Colon Carcinoma Metastatic in the Brain (tissue), 2 donors: ENCODE data around the gene RALBP1.

- PRO-cap, 2 experiments, result no peak in any of the 2 experiments
Observed at GRCh38 chr18:8717238-8717616, 11.9 kb downstream of the MTCL1 start.

DNA sequence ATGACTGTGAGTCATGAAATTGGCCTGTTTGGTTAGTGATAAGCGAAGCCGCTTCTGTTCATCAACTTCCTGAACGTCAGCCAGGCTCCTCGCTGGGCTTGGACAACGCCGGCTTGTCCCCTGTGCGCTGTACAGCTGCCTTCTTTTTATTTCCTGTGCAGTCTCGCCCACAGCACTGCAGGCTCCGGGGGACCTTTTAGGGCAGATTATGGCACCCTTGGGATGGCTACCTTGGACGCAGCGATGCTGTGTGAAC is 25.1 kb downstream of the MTCL1 start:
- PRO-cap, 2 experiments, result no peak in any of the 2 experiments

- PRO-cap, 2 experiments, result no peak in any of the 2 experiments
Observed at GRCh38 chr18:8799838-8800923, 94.8 kb downstream of the MTCL1 start.

DNA sequence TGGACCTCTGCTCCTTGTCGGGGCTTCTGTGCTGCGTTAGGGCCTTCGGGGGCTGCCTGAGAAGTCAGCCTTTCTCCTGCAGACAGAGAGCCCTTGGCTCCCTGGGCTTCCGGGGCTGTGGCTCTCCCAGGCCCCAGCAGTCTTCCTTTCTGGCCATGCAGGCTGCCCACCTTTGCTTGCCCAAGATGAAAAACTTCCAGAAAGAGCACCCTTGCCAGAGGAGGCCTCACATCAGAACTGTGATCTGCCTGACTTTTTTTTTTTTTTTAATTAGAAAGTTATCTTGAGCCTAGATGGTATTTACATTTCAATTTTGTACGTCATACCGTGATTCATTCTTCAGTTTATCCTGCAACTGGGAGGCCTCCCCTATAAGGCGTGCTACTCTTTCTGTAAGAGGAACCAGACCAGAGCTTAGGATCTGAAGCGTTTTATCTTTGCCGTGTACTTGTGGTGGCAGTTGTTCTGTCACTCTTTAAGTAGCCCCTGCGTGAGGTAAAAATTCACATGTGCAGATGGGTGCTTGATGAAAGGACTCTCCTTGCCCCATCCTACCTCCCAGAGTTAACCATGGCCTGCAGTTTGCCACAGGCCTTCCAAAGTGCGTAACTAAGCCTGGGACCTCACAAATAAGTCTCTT is 95.8 kb downstream of the MTCL1 start:
- PRO-cap, 2 experiments, result no peak in any of the 2 experiments

DNA sequence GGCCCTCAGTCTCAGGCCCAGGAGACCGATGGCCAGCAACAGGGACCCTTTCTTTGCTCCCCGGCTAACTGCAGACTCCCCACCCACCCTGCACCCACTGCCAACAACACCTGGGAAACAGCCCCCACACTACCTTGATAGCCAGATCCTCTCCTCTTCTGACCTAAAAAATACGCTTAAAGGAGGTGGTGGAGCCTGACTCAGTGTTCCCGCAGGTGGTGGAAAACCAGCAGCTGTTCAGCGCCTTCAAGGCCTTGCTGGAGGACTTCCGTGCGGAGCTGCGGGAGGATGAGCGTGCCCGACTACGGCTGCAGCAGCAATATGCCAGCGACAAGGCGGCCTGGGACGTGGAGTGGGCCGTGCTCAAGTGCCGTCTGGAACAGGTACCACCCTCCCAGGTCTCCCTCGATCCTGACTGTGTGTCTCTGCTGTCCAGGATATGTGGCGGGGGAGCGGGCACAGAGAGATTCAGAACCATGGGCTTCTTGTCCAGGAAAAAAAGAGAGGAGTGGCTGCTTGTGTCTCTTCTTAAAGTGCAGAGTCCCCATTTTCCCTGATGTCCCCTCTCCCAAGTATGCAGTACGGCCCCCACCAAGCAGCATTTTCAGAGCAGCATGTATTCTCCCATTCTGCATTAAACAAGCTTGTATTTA is 101.4 kb downstream of the MTCL1 start:
- PRO-cap, 2 experiments, result no peak in any of the 2 experiments

DNA sequence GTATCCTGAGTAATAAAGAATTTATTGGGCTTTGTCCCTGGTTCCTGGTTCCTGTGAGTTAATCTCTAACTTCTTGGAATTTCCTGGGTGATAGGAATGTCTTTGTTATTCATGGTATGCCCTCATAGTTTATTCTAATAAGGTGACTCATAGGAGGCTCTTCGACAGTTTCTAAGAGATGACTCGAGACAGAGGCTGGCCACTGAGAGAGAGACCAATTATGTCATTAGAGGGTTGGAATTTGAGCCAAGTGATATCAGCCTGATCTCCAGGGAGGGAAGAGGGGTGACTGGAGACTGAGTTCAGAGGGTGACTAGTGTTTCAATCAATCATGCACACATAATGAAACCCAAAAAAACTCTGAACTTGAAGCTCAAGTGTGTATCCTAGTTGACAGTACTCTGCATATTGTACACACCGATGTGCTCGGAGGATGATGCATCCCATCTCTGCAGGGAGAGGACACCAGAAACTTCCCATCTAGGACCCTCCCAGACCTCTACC is 185.6 kb downstream of the MTCL1 start:
- PRO-cap, 2 experiments, result peak in 1 of 2 experiments; most common minus-strand start position 53 of the sequence (in 1)

GRCh38 chr18:8913733-8914553 is 188.6 kb upstream of the NDUFV2 start:
- PRO-cap, 2 experiments, result no peak in any of the 2 experiments

GRCh38 chr18:8943843-8944272 is 158.6 kb upstream of the NDUFV2 start:
- PRO-cap, 2 experiments, result no peak in any of the 2 experiments

DNA sequence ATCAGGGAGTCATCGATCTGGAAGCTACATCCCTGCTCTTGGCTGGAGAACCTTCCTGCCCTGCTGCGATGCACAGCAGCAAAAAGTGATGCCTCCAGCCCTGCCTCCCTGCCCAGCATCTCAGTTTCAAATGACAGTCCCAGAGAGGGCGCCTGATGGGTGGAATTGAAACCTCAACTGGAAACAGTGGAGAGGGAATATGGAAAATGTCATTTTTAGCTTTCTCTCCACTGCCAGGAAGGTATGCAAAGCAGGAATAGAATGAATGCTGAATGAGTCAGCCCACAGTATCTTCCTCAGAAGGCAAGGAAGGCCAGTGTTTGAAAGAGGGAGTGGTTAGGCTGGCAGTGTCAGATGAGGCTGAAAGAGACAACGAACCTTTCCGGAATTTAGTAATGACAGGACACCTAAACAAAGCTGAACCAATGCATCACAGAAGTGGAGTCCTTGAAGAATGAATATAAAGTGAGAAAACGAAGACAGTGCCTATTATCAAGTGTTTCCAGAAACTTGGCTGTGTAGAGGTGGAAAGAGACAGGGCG is 153.9 kb upstream of the NDUFV2 start:
- PRO-cap, 2 experiments, result no peak in any of the 2 experiments

DNA sequence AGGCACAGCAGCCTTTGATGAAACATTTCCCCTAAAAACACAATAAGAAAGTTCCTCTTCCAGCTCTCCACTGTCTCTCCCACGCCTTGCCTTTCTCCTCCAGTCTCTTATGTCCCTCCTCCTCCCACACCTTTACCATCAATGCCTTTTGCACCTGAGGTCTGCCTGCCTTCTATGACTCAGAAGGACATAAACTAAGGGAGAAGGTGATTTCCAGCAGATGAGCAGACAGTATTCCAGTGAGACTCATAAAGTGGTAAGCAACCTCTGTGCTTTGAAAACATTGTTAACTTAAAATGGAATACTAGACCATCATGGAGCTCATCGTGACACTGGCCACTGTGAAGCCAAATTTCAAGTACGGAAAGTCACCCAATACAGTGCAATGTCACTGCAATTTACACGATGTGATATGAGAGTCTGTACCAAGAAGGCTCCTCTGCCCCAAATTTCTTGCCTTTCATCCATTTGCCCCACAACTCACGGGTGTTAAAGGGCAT is 34.1 kb upstream of the NDUFV2 start:
- PRO-cap, 2 experiments, result peak in 1 of 2 experiments; most common plus-strand start position 219 of the sequence (in 1); most common minus-strand start position 109 of the sequence (in 1)

DNA sequence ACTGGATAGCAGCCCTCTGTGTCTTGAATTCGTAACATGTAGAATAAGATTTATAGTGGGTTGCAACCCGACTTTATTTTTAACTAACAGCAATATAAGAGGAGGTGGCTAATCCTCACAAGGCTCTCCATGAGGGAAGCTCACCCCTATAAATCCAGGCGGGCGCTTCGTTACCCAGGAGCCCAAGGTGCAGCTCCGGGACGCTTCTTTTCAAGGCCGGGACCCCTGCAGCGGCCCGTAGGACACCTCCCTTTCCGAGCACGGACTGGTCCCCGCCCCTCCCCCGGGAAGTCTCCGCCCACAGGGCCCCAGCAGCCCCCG is 279 bp upstream of the NDUFV2 start:
- PRO-cap, 2 experiments, result peak in 2 of 2 experiments; most common minus-strand start position 227 of the sequence (in 1)

DNA sequence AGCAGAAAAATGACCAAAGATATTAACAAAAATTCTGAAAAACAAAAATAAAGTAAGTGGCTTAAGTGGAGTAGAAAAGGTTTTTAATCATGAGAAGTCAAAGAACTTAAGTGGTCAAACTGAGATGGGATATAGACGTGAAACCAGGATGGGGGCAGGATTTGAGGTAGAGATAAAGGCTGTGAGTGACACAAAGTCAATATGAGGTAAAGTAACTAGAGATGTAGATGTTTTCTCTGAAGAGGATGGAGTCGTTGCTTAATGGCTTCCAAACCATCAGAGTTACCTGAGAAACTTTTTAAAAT is 21.2 kb downstream of the ANKRD12 start:
- PRO-cap, 2 experiments, result no peak in any of the 2 experiments

DNA sequence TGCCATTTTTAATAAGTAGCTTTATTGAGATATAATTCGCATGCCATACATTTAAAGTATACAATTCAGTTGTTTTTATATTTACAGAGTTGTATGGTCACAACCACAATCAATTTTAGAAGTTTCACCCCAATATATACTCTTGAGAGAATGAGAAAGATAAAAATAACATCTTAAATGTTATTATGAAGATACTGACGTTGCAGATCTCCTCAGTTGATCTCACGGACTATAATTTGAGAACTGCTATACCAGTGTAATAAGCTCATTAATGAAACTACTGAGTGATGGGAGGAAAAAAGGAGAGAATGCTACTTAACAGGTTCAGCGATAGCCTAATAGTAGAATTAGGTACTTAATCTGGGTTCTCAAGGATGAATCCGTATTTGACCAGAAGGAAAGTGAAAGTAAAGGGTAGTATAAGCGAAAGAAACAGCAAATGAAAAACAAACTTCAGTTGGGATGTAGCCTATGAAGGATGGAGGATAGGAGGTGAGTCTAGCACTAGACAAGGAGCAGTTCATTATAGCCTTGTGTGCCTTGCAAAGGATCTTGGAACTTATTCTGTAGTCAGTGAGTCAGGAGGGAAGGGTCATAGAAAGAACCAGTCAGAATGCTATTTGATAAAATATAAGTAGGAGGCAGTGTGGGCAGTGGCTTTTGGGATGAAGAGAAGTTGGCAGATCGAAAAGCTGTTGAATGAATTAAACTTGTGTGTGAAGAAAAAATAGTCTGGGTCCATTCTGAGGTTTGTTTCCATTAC is 48.3 kb downstream of the ANKRD12 start:
- PRO-cap, 2 experiments, result no peak in any of the 2 experiments

- PRO-cap, 2 experiments, result no peak in any of the 2 experiments
Observed at GRCh38 chr18:9189593-9190403, 53.2 kb downstream of the ANKRD12 start.

GRCh38 chr18:9362811-9363349 is 28.3 kb downstream of the TWSG1 start:
- PRO-cap, 2 experiments, result no peak in any of the 2 experiments

- PRO-cap, 2 experiments, result no peak in any of the 2 experiments
Observed at GRCh38 chr18:9428787-9429406, 46.4 kb upstream of the RALBP1 start.

- PRO-cap, 2 experiments, result peak in 2 of 2 experiments; most common plus-strand start chr18:9475014 (in 1); most common minus-strand start chr18:9474958 (in 1)
Observed at GRCh38 chr18:9474463-9475329, 617 bp upstream of the RALBP1 start.

GRCh38 chr18:9475330-9476068 is at the start of gene RALBP1:
Gene RALBP1, plus strand, starts transcription at chr18:9475513.
- PRO-cap, 2 experiments, result peak in 2 of 2 experiments; most common plus-strand start chr18:9475695 (in 2); most common minus-strand start chr18:9475785 (in 2)

- PRO-cap, 2 experiments, result no peak in any of the 2 experiments
Observed at GRCh38 chr18:9524422-9524877, 49.1 kb downstream of the RALBP1 start.

DNA sequence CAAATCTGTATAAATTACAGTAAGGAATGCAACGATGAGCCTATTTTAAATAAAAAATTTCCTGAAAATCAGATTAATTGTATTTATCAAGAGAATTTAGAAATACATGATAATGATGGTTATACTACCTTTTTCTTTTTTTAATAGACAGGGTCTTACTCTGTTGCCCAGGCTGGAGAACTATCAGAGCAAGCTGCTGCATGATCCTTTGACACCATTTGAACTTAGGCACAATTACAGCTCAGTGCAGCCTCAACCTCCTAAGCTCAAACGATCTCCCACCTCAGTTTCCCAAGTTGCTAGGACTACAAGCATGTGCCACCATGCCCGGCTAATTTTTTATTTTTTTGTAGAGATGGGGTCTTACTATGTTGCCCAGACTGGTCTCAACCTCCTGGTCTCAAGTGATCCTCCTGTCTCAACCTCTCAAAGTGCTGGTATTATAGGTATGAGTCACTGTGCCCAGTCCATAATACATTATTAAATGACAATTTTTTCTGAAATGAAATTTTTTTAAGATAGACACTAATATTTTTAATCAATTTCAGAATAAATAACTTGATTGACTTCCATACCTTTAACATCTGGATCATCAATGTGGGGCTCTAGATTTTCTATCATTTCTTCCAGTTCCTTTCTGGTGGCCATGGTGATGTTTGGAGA is 44.6 kb downstream of the PPP4R1 start:
- PRO-cap, 2 experiments, result no peak in any of the 2 experiments